ENCODE measurements around a stretch of chr10.

DNA sequence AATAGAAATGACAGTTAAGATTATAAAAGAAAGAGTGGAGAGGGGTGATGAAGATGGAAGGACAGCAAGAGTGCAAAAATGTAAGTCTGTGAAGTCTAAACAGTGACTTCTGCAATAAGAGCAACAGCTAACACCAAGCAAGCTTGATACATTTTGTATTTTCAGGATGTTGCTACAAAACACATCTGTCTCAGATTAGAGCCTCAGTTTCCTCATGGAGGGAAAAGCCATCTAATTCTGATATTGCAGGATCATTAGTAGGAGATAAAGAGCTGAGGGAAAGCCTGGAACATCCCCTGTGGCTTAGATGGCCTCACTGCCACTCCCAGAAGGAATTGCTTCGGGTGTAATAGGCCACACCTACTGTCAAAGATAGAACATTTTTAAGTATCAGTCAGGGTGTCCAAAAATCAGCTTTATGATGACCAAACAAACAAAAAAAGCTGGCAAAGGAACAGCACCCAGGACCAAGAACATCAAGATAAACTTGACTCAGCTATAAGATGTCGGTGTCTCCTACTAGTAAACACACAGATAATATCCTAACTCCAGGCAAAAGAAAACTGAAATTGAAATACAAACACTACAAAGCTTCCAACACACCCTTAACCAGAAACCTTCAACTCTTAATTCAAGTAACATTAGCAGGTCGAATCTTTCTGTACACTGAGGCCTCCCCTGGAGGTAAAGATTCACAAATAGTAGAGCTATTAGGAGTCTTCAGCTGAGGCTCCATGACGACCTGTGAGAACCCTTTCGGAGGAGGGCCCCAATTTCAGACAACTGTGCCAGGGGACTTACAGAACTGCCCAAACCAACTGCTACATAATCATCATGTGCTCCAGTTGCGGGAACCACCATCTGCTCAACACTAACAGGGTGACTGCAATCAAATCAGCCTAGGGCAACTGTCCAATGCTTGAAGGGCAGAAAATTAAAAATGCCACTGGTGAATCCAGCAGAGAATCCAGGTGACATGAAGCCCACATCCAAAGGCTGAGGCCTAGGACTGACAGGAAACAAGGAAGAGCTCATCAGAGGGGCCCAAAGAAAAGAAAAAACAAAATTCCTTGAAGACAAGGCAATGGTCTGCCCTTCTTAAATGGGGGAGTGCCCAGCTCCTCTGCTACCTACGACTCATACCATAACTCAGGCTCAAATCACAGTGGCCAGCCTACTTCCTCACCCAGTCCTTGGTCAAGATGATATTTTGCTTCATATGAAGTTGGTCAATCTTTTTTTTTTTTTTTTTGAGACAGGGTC is 20.3 kb downstream of the XPNPEP1 start:
- RRBS: no CpG with 5 or more reads among the region's 7 CpGs

DNA sequence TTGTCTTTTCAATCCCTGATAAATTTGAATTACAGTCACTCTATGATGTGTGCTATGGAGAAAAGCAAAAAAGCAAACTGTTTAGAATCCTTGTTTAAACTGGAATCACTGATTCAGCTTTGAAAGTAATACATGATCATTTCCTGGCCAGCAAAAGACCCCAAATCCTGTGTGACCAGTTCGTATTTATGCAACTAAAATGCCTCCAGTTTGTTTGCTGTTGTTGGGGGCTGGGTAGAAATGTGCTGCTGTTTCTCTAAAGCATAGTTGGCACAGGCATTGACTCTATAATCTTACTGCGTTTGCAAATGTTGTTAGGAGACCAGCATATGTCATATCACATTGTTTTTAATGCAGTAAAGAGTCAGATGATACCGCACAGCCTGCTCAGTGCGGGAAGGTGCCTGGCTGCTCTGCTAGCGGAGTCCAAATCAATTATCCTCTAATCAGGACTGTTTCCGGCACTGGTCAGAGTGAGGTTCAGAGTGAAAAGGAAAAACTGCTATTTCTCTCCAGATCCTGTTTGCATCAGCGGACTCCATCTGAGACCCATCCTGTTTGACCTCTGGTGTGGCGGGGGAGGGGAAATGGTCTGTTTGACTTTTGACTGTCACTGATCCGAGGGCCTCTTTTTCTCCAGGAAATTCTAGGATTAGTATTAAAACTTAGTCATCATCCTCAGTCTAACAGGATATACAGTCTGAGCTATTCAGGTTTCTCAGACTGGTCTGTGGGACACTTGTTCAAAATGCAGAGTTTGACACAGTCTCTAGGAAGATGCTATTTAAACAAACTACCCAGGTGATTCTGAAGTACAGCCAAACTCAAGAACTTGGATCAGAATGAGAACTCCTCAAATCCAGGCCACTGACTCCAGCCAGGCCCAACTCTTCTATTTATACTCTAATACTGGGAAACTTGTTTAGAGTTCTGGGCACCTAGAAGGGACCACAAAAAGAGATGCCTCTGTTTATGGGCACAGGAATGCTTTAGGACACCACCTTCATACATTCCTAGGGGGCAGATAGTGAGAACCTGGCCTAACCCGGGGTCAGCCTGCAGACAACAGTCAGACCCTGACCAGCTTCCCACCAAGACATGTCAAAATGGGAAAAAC is 40.4 kb upstream of the ADD3 start:
- RRBS: no CpG with 5 or more reads among the region's 10 CpGs

DNA sequence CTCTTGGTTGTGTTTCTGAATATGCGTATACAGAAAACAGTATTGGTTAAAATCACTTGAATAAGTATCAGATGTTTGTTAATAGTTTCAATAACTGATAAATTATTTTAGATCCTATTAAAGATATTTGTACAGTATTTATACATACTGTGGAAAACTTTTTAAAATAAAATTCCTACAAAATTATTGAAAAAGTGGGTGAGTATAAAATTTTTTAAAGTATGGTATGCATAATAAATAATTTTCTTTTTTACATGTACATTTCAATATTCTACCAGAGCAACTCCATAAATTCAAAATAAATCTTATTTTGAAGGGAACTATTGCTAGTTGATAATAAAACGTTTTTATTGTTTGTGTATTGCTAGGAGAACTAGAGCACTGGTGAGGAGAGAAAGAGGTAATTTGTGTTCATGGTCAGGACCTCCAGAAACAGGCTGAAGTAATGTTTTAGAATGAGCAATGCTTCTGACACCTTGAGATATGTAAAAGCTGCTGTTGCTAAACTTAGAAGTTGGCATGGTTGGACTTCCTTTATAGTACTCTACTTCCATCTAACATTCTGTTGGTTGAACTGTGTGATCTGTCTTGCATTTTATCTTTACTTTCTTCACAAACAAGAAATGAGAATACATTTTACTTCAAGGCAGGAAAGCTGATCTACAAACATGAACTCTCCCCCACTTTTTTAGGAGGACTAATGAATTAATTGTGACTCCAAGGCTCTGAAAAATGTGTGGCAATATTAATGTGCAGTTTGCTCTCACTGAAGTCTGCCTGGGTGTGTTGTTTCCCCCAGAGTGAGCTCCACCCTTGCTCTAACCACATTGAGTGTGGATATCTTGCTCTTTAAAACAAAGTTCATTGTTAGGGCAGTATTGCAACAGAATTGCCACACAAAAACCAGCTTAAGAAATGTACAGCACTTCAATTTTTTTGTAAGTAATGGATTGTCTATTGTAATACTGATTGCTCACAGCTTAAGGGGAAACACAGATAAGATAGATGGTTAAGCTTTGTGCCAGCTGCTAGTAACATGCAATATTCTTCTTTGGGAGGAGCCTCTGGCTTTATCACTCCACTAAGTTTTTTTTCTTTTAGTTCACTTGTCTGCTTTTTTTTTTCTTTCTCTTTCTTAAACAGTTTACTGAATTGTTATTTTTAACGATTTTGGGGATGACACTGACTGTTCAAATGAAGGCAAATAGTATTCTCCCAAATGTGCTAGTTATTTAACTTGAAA is 68.8 kb downstream of the ADD3 start:
- RRBS: no CpG with 5 or more reads among the region's 3 CpGs

GRCh38 chr10:110142157-110142743 is 65.2 kb upstream of the MXI1 start:
- RRBS: no CpG with 5 or more reads among the region's 7 CpGs

DNA sequence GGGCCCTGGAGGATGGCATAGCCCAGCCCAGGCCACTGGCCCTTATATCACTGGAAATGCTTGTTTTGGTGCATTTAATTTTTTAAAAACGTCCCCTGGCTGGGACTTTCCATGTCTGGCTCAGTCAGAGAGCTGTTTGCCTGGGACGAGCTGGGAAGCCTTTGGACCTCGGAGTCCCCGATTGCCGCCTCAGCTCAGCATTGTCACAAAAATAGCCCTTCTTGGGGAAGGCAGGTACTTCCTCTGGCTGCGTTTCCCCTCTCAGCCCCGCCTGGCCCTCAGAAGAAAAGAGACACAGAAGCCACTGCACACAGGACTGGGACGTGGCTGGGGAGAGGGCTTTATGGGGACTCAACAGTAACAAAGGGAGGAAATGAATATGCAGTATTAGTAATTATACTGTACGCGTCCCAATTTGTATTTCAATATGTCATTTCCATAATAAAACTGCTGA is 31.2 kb upstream of the MXI1 start:
- RRBS: no CpG with 5 or more reads among the region's 10 CpGs

- RRBS: no CpG with 5 or more reads among the region's 3 CpGs
These were observed 7.0 kb downstream of the MXI1 start for GRCh38 chr10:110214406-110214781.

DNA sequence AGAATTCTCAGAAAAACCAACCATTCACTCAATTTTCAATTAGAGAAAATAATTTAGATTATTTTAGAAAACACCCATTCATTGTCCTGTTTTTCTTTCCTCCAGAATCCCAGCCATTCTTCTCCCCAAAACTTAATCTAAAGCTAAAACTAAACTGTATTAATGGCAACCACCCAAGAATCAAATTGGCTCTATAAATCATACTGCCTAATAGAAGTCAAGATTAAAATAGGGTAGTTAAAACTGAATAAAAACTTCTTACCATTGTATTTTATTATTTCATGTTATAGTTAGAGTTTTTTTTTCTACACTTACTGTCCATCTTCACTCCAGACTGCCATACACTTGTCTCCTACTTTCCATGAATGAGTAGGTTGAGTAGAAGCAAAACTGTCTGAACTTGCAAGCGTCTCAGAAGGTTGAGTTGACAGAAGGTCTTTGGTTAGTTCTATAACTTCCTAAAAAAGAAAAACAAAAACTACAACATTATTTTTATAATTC is 6.3 kb downstream of the SMNDC1 start:
- RRBS: no CpG with 5 or more reads among the region's 1 CpG

GRCh38 chr10:110303413-110303998 is 1.2 kb downstream of the SMNDC1 start:
- RRBS: no CpG with 5 or more reads among the region's 2 CpGs

- RRBS: no CpG with 5 or more reads among the region's 11 CpGs
These were observed 1.4 kb upstream of the SMNDC1 start for GRCh38 chr10:110306080-110306609.

DNA sequence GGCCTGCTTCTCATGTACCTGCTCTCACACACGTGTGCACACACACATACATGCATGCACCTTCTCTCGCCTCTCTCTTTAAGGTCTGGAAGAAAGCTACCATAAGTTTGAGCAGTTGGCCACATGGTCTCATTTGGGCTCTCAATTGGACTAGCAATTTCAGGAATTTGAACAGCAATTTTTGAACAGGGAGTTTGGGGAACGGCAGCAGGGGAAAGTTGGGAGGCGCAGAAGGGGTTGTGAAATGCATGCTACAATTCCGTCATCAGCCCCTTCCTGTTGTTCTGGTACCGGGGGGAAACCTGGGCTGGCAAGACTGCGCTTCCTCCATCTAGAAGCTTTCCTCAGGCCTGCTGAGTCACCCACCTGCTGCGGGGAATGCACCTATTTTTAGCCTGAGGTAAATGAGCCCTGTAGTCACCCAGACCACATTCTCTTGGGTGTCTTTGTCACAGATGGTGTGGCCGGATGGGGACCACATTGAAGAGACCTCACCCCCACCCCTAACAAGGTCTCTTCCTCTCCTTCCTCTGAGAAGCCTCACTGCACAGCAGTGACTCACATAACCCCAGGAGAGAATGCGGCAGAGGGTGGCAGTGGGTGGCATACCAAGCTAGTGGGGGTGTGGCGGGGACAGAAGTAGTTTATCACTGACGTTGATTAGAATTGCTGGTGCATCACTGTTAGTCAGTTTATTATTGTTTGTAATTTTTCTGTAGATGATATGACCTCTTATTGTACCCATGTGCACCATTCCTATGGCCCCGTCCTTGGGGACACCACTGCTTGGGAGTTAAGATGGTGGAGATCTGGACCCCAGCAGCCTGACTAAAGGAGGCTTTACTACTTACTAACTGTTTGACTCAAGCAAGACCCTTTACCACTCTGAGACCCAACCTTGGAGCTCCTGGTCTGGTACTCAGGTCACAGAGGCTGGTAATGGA is 83.1 kb upstream of the DUSP5 start:
- RRBS: no CpG with 5 or more reads among the region's 13 CpGs

DNA sequence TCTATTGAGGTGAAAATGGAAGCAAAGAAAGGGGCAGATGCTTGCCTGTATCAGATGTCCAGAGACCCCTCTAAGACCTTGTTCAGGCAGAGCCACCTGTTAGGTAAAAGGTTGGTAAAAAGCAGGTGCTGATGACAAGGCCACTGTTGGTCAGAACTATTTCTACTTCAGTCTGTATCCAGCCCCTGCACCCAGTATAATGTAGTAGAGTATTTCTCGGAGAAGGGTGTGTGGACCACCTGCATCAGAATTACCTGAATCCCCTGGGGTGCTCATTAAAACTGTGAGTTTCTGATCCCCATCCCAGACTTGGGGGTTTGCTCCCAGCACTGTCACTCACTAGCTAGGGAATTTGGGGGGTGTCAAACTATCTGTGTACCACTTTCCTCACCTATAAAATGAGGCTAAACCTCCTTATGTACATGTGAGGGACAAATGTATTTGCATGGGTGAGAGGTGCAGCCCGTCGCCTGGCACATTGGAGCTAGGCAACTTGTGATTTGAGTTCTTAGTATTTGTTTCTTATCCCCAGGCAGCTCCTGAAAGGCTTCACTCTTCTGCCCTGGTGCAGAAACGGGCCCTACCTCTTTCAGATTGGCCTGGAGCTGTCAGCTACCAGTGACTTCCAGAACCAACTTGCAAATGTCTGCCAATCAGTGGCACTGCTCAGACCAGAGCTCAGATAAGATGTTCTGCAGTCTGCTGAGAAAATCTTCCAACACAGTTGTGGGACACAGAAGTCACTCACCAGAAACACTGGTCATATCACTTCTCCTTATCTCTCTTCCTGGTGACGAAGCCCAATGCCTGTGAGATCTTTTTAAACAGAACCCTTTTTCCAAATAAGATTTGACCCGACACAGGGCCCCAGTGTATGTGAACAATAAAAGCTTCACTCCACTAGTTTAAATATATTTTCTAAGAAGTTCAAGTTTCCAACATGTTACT is 82.1 kb upstream of the DUSP5 start:
- RRBS: no CpG with 5 or more reads among the region's 6 CpGs

GRCh38 chr10:110433641-110434361 is 63.9 kb upstream of the DUSP5 start:
- RRBS: no CpG with 5 or more reads among the region's 14 CpGs

DNA sequence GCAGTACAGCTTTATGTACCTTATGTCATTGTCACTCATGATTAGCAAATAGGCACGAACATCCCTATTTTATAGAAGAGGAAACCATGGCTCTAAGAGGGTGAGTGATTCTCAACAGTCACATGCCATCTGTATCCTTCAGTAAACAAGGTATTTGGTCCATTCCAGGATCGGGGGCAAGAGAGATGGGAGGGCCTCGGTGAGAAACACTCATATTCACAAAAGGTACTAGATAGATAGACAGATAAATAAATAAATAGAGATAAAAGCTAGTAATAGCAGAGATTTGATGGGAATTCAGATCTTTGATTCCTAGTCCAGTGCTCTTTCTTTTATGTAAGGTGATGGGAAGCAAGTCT is 5.1 kb upstream of the DUSP5 start:
- RRBS: no CpG with 5 or more reads among the region's 3 CpGs

- RRBS: no CpG with 5 or more reads among the region's 3 CpGs
These were observed 4.3 kb downstream of the DUSP5 start for GRCh38 chr10:110502112-110502397.

GRCh38 chr10:110664846-110665595 is 20.9 kb downstream of the RBM20 start:
- RRBS: no CpG with 5 or more reads among the region's 7 CpGs

DNA sequence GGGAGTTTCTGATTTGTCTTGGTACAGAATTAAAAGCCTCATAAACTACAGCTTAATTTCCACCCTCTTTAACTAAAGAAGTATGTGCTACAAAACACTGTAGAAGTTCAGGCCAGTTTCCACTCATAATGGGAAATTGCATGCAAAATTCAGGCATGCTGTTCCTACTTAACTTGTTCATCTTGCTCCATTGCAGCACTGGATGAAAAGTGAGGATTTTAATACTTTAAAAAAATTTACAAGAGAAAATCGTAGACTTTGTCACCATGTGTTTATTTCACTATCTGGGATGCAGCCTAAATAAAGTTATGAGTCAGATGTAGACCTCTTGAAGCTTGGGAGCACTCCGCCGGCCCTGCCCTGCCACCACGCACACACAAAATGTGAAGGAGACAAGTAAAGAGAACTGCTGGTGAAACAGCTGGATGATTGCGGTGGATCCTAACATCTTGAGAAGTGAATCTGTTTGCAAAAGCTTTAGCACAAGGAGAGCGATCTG is 40.4 kb downstream of the RBM20 start:
- RRBS: no CpG with 5 or more reads among the region's 6 CpGs

DNA sequence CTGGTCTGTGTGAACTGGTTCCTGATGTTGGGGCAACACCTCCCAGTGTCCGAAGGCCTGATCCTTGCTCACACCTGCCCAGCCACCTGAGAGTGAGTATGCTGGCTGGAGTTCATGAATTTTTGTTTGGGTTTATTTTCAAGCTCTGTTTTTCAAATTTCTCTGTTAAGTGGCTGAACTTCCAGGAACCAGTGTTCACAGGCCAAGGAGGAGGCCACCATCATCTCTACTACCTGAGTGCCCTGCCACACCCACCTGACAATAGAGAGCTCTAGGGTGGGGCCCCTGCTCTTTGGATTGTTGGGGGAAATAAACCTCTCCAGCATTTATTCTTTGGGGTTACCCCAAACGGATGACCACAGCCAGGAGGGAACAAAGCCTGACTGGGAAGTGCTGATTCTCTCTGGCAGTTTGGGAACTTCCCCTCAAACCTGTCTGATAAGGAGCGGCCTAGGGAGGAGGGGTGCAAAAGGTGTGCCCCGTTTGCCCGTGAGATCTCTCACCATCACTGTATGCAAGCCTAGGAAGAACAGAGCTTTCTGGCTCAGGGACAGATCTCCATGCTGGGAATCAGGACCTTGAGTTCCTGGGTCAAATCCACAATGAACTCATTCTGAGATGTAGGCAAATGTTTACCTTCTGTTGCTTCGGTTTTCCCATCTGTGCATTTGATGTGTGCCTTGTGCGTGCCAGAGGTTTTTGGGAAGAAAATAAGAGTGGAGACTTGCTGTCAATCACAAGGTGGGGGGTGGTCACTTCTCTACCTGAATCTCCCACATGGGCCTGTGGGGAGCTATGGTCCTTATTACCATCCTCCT is 27.8 kb upstream of the PDCD4 start:
- RRBS: no CpG with 5 or more reads among the region's 7 CpGs

DNA sequence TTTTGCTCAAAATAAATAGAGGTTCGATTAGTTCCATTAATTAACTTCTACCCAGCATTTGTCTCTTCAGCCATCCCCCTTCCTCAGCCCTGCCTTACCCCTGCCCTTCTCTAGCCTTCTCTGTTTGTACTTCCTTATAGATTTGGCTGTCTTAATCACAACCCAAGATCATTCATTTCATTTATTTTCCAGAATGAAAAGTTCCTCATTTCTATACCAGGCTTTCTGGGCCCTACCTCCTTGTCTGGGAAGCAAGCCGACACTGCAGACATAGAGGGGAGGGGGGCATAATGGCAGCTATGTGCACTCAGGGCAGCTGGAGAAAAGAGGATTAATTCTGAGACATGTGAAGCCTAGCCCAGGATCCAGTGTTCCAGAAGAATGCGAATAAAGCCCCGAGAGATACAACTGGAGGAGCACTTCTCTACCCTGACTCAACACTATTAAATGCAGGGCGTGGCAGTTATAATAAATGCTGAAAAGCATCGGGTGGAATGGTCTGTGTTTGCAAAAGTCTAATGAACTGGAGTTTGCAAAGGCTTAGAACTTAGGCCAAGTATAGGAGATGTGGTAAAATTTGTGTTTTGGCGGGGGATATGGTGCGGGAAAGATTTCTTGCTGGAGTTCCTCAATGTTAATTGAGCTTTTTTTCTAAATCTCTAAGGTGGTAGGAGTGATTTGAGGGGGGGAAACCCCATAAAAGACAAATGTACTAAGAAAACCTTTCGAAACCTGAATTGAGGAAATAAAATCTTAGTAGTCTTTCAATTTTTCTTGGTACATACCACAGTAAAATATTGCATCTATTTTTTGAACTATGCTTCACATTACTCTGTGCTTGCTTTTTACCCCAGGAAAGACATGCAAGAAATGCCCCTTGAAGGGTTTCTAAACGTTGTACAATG is 6.2 kb upstream of the PDCD4 start:
- RRBS: no CpG with 5 or more reads among the region's 10 CpGs

- RRBS: no CpG with 5 or more reads among the region's 10 CpGs
These were observed 427.1 kb downstream of the GPAM start for GRCh38 chr10:111756380-111756979.

- RRBS: no CpG with 5 or more reads among the region's 6 CpGs
These were observed 43.8 kb upstream of the GPAM start for GRCh38 chr10:112227122-112228095.